AG09309 (cell line): ENCODE data around the gene TMEM268.

- RRBS = no CpG with 5 or more reads among the region's 21 CpGs
Measured at GRCh38 chr9:113620126-113621114, 156.9 kb downstream of the RGS3 start.

GRCh38 chr9:114080375-114081268, 2.5 kb upstream of the AMBP start:
- RRBS = no CpG with 5 or more reads among the region's 9 CpGs

DNA sequence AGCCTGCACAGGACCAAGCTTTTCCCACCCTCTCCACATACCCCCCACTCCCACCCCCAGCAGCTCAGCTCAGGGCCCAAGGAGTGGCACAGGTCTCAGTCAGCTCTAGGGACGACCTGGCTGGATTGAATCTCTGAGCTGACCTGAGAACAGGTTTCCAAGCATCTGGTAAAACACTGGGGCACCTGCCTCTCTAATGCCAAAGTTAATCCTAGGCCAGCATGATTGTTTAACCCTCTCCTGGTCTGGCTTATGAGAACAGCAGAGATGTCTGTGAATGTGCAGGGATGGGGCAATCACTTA, 520 bp upstream of the KIF12 start:
- RRBS = no CpG with 5 or more reads among the region's 1 CpG

DNA sequence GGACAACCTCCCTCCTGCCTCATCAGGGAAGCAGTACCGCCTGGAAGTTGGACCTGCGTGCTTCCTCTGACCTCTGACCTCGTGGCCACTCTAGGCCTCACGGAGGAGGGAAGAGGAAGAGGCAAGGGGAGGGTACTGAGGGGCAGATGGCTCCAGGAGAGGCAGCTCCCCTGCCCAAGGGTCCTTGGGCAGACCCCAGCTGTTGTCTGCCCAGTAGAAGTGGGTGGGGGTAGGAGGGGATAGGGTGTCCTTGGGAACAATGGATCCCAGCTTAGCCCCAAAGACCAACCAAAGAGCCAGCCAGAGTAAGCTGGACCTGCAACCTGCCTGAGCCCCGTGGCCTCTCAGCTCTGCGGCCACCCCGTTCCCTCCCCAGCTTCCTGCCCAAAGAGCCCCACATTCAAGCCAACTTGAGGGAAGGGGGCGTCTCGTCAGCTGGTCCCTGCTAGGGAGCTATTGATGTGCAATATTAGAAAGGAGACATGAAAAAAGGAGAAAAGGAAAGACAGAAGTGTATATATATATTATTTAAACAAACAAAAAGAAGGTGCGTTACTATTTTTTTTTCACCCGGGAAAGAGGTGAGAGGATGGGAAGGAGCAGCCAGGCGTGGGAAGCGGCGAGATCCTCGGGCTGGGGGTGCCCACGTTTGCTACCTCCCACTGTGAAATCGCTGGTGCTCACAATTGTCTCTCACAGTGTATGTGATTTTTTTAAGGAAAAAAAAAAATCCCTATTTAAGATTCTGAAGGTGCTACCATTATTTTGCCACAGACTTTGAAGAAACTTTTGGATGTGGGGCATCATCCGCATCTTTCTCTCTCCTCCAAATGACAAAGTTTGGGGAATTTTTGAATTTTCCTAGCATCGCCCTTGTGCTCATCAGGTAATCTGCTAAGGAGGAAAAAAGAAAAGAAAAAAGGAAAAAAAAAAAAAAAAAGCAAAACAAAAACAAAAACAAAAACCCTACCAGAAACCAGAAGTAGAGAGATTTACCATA, 12.0 kb upstream of the ORM1 start:
- RRBS = no CpG with 5 or more reads among the region's 19 CpGs

DNA sequence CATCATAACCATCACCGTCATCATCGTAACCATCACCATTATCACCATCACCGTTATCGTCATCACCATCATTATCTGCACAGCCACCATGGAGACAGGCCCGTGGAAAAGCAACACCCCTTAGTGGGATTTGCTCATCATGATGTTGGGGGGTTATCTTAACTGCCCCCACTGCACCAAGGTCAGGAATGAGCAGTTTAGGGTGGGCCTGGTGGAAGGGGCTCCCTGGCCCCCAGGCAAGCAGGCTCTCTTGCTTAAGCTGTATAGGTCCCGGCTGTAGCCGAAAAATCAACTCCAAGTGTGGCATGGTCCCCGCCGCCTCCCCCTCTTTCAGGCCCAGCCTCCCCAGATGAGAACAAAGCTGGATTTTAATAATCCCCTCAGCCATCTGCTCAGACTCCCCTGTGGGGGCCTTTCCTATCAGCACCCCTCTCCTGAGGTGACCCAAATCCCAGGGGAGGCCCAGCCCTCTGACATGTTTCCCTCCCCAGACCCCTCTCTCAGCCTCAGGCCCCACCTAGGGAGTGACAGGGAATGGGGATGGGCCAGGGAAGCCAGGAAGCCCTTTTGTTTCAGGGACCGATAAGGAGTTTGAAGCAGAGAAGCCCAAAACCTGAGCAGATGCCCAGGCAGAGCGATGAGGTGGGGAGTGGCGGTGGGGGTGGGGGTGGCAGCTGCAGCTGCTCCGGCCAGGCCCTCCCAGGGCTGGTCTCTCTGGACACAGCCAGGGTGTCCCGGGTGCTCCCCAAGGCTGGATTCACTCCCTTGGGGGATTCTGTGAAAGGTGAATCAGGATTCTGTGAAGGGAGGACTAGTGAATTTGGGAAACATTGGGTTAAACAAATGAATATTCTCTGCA, 17.7 kb downstream of the AKNA start:
- RRBS = 43% methylated on average over 2 of the region's 14 CpGs

DNA sequence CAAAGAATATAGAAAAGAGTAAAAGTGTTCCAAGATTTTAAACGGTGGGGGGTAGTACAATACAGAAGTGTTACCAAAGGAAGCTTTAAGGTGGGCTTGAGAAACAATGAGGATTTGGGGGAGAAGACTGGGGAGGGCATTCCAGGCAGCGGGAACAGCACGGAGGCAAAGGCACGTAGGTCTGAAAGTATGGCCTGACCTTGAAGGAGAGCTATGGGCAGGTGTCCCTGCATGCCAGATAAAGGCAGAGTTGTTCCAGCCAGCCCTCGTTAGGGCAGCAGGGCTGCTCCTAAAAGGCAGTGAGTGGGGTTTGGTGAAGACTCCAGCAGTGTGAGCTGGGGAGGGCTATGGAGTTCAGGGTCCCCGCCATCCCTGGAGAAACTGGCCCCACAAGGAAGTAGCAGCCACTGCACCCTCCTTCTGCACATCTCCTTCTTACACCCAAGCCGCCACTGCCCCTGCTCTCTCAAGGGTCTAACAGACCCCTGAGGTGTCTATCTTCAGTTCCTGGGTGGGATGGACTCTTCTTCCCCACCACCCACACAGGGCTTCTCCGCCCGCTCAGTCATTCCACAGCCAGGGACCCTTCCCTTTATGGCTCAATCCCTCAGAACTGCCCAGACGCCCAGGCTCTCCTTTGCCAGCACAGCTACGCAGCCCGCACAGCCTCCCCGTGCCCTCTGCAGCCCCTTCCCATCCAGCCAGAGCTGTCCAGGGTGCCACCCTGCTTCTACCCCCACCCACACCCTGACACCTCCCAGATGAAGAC, 1.4 kb downstream of the AKNA start:
- RRBS = no CpG with 5 or more reads among the region's 13 CpGs

- RRBS = 2% methylated on average over 27 of the region's 73 CpGs
Measured at GRCh38 chr9:114397515-114398566, 10.1 kb upstream of the AKNA start.

- RRBS = 3% methylated on average over 27 of the region's 82 CpGs
Measured at GRCh38 chr9:114504266-114504965, 857 bp downstream of the WHRN start.

DNA sequence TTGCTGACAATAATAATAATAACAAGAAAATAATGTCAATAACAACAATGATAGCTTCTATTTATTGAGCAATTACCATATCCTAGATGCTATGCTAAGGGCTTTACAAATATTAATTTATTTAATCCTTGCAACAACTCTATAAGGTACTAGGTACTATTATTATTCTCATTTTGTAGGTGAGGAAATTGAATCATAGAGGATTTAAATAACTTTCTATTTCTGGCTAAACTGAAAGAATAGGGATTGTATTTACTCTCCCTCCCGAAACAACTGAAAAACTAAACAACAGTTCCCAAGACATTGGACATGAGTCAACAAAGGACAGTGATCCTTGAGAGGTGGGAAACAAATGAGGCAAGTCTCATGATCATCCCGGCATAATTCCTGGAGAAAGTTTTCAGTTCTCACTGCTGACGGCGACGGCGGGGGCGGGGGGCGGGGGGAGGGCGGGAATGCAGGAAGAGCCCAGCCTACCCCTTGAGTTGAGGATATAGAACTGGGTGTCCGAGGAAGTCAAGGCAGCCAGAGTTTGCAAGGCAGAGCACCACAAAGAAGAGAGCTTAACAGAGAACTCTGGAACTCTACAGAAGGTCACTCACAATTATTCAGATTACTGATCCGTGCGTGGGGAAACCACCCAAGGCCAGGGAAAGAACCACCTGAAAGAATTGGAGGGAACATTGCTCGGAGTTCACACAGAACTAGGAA, 27.3 kb upstream of the WHRN start:
- RRBS = no CpG with 5 or more reads among the region's 13 CpGs

DNA sequence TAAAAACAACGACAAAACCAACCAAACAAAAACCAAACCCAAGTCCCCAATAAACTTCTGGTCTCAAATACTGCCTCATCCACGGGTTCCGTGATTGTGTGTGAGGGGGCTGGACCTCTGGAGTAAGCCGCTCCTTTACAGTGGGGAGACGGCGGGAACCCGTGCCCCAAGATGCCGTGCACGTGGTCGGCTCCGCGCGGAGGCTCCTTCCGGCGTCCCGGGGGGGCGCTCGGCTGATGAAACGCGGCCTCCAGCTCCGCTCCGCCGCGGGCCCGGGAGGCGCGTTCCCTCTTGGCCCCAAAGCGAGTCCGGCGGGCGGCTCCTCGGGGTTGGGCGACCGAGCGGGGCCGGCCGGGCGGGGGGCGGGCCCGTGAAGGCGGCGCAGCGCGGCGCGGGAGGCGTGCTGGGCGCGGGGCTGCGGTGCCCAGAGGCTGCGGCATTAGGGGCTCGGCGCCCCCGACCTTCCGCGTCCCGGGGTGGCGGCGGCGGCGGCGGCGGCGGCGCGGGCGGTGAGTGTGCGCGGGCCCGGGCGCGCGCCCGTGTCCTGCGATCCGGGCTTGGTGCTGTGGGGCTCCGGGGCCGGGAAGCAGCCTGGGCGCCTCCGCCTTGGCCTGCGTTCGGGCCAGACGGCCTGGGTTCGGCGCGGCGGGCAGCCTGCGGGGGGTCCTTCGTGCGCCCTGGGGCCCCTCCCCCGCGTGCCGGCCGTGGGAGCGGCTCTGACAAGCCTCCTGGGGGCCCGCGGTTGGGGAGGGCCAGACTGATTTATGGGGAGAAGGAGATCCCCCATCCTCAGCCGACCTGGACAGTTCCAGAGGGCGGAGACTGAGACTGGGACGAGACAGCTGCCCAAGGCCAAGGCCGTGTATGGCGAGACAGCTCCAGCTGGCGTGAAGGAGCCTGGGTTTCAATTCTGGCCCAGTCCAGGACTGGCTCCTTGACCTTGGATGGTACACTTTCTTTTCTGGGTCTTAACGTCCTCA, at the start of gene TMEM268:
Gene TMEM268 (plus strand): TSS at position 236 of the 980 bp plus-strand sequence.
- RRBS = 3% methylated on average over 26 of the region's 104 CpGs

- RRBS = no CpG with 5 or more reads among the region's 4 CpGs
Measured at GRCh38 chr9:114955225-114955628, 24.8 kb upstream of the TNFSF8 start.

- RRBS = no CpG with 5 or more reads among the region's 9 CpGs
Measured at GRCh38 chr9:115020505-115021321, 90.3 kb upstream of the TNFSF8 start.

DNA sequence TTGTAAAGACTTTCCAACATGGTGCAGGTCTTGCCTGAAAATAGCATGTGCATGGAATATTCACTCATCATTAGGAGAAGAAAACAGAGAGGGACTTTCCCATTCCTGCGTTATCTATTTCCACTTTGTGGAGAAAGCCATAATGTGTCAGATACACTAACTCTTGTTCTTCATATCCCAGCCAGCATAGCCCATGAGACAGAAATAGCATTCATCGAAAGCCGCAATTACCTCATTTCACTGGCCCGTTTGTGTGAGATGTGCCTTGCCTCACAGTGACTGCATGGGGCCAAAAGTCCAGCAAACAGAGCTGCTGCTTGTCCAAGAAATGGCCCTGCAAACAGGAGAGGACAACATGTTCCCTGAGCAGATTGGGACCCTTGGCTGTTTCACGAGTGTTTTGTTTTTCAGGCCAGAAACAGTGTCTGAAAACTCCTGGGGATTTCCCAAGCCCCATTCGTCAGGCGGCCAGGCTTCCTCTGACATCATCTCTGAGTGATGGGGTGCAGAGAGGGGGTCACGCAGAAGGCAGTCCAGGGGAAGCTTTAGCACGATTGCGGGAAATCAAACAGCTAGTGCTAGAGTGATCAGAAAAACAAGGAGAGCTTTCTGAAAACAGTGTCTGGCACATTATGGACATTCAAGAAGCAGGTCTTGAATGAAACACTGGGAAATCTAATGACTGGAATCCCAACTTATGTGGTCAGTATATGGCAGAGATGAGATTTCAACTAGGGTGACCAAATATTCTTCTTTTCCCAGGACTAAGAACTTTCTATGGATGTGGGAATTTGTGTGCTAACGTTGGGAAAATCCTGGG, 503.5 kb upstream of the PAPPA start:
- RRBS = no CpG with 5 or more reads among the region's 11 CpGs

GRCh38 chr9:115944532-115945281, 208.9 kb upstream of the PAPPA start:
- RRBS = no CpG with 5 or more reads among the region's 7 CpGs

- RRBS = no CpG with 5 or more reads among the region's 3 CpGs
Measured at GRCh38 chr9:116425325-116425732, 261.8 kb upstream of the TRIM32 start.

- RRBS = no CpG with 5 or more reads among the region's 15 CpGs
Measured at GRCh38 chr9:116476720-116477480, 210.2 kb upstream of the TRIM32 start.

DNA sequence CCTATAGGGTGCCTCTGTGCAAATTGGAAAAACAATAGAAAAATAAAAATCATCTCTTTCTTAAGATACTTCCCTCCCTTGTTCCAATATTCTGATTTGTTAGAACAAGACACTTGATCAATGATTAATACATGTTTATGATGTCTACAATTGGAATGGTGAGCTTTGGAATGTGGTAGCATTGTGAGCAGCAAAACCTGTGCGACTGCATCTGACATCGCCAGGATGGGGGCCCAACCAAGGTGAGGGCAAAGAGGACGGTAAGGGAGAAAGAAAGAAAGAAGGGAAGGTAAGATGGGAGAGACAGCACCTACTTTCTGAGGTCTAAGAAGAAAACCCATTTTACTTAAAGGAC, 183.0 kb upstream of the TRIM32 start:
- RRBS = no CpG with 5 or more reads among the region's 3 CpGs

- RRBS = no CpG with 5 or more reads among the region's 6 CpGs
Measured at GRCh38 chr9:116543604-116544062, 143.5 kb upstream of the TRIM32 start.

- RRBS = no CpG with 5 or more reads among the region's 2 CpGs
Measured at GRCh38 chr9:116547378-116547783, 139.7 kb upstream of the TRIM32 start.

- RRBS = no CpG with 5 or more reads among the region's 2 CpGs
Measured at GRCh38 chr9:117552530-117552729, 137.6 kb upstream of the ASTN2 start.